Measurements from ENCODE around the gene ZNF853.

- PRO-cap, result no peak
Observed at GRCh38 chr7:5692922-5693953, 88.2 kb downstream of the RNF216 start.

DNA sequence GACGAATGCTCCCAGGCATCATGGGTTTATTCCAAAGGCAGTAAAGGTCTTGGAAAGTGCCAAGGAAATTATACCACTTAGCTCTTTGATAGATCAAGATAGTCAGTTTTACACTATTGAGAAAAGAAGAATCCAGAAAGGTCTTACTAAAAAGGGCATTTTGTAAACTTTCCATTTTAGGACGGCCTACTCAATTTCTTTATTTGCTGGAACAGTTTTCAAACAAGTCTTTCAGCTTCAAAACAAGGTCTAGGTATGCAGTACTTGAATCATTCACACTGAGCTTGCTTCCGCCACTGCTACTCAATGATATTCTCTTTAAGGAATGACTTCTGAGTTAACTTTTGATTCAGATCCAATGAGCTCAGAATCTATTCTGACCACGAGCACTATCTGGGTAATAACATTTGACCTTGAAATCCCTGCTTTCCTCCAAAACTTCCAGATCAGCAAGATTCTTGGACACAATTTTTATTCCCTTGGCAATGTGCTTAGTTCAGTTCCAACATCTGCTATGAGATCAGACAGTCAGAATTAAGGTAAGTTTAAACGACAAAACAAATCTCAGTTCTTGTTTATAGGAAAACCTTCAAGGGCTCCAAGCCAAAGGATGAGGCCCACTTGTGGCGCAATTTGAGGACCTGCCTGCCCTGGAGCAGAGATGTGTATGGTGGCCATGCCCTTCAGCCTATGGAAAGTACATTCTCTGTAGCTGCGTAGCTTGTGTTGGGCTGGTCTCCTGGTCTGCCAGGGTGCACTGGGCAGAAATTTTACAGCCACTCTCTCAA lies 87.2 kb downstream of the RNF216 start:
- PRO-cap, result no peak

DNA sequence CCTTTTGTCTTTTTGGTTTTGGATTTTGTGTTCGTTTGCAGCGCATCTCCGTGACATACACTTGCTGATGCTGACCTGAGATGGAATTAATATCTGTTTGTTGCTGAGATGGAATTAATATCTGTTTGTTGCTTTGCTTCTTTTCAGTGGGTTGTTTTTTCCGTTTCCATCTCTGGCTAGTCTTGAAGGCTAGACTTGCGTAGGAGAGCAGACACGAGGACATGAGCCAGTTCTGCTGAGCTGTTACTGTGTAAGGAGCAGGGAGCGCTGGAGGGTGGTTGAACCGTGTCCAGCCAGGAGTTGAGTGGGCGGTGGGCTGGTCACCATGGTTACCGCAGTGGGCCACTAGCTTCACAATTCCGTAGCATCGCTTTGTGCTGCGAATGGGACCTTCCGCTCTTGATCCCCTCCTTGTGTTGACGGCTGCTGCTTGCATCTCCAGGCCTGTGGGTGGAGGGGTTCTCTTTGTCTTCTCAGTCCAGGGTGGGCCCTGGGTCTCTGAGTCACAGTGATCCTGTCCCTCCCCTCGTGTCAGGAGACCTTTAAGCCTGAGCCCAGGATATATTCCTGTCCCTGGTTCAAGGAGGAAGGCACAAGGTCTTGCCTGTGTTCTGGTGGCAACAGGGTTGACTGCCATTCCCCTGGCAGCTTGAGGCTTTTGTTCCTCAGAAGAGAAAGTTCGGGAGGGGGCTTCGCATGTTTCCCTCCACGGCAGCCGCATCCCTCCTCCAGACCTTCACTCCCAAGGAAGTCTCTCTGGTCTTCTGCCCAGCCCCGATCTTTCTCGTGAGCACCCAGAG lies 49.4 kb upstream of the OCM start:
- PRO-cap, result no peak

DNA sequence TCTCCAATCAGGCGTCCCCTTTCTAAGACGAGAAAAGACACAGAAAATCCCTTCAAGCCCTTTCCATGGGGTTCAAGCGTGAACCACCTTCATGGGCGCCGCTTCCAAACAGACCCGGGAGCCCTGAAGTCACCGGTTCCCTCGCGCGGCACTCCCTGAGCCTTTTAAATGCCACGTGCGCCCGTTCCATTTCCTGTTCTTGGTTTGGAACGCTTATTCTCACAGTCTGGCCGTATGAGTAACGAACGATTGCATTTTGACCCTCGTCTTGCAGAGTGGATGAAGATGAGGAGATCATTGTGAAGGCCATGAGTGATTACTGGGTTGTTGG lies 25.0 kb downstream of the CCZ1 start:
- PRO-cap, result no peak

DNA sequence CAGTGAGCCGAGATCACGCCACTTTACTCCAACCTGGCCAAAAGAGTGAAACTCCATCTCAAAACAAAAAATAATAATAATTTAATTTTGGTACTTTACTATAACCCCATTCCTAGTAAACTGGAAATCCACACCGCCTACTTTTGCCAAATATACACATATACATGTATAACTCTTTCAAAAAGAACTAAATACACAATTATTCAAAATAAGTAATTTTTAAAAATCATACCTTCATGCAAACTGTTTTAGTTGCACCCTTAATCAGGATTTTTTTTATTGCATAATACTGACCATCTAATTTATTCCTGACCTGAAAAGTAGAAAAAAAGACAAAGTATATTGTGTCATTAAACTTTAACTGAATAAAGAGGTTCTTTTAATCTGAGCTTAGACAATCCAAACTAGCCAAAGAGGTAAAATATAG lies 13.1 kb downstream of the EIF2AK1 start:
- PRO-cap, result no peak

- PRO-cap, result no peak
Observed at GRCh38 chr7:6257674-6258057, 14.8 kb downstream of the CYTH3 start.

- PRO-cap, result no peak
Observed at GRCh38 chr7:6269045-6269541, 3.3 kb downstream of the CYTH3 start.

- PRO-cap, result no peak
Observed at GRCh38 chr7:6269542-6269790, 3.0 kb downstream of the CYTH3 start.

DNA sequence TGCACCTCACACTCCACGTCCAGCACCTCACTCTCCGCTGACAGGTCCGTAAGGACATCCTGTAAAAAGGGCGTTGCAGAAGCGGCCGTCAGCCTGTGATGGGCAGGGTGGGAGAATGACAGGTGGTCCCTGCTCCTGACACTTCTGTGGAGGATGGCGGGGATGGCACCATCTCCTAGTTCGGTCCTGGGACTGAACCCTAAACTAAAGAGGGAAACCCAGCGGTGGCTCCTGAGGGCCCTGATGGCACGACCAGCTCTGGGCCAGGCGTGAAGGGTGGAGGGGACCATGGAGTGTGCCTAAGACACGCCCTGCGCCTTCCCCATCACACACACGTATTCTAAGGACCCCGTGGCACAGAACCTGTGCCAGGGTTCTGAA lies 26.0 kb downstream of the DAGLB start:
- PRO-cap, result bidirectional peak, plus-strand start outside the sequence, minus-strand start at position 263 of the sequence

GRCh38 chr7:6469499-6469894 lies 14.5 kb downstream of the KDELR2 start:
- PRO-cap, result no peak

GRCh38 chr7:6604365-6605001 lies 10.9 kb upstream of the ZNF853 start:
- PRO-cap, result no peak

- PRO-cap, result no peak
Observed at GRCh38 chr7:6614921-6615820, at the start of gene ZNF853. Gene ZNF853 (plus strand): TSS chr7:6615610.

DNA sequence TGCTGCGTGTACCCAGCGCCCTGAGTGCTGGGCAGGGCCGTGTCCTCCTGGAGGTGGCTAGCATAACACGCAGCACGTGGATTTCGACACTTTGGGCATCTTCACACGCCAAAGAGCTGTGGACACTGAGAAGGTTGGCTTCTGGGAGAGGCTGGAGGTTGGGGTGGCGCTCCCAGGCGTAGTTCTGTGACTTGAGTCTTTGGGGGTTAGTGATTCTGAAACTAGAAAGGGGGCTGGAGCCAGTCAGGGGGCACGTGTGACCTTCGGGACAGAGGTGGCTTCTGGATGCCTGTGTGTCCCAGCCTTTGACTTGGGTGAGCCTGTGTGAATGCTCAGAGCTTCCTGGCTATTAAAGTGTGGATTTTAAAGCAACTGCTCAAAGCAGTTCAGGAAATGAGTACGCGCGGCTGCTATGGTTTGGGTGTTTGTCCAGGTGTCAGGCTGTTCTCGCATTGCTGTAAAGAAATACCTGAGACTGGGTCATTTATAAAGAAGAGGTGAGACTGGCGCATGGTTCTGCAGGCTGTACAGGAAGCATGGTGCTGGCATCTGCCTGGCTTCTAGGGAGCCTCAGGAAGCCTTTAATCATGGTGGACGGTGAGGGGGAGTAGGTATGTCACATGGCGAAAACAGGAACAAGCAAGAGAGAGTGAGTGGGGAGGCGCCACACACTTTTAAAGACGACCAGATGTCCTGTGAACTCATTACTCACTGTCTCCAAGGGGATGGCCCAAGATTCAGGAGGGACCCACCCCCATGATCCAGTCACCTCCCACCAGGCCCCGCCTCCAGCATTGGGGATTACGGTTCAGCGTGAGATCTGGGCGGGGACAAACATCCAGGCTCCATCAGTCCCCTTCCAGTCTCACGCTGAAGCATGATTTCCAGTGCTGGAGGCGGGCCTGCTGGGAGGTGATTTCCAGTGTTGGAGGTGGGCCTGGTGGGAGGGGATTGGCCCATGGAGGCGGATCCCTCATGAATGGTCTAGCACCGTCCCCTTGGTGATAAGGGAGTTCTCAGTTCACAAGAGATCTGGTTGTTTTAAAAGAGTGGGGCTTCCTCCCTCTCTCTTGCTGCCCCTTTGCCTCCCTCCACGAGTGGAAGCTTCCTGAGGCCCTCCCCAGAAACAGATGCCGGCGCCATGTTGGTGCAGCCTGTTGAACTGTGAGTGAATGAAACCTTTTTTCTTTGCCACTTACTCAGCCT lies 3.1 kb downstream of the ZNF316 start:
- PRO-cap, result no peak

DNA sequence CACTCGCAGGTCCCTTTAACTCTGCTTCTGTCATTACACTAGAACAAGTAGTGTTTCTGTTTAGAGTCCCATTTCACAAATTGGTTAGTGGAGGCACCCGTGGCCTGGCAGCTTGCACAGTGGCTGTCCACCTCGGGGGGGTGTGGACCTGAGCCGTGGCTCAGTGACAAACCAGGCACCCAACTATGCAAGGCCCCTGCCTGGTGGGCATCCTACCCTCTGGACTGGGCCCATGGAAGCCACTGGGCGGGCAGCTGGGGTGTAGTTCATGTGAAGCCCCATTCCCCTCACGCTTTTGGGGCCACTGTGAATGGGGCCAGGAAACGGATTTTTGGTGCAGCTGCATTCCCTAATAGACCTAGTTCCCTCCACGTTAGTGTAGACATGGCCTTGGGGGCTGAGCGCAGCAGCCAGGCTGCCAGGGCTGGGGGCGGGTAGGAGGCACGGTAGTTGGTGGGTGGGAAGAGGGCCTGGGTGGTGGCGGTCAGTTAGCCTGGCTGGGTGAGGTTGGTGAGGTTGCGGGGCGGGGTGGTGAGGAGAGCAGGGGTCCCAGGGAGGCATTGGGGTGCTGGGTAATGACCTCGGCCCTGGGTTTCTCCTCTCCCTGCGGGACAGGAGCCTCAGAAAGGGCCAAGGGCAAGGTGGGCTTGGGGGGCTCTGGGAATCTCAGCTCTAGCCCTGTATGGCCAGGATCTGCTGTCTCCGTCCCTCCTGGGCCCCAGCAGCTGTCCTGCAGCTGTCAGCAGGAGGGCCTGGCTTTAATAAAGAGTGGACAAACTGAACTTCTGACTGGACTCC lies 18.7 kb downstream of the ZNF316 start:
- PRO-cap, result no peak

- PRO-cap, result no peak
Observed at GRCh38 chr7:6691697-6692920, 14.6 kb downstream of the ZNF12 start.

GRCh38 chr7:6702802-6703502 lies 3.8 kb downstream of the ZNF12 start:
- PRO-cap, result no peak

- PRO-cap, result no peak
Observed at GRCh38 chr7:7156797-7157571, 25.4 kb upstream of the C1GALT1 start.

DNA sequence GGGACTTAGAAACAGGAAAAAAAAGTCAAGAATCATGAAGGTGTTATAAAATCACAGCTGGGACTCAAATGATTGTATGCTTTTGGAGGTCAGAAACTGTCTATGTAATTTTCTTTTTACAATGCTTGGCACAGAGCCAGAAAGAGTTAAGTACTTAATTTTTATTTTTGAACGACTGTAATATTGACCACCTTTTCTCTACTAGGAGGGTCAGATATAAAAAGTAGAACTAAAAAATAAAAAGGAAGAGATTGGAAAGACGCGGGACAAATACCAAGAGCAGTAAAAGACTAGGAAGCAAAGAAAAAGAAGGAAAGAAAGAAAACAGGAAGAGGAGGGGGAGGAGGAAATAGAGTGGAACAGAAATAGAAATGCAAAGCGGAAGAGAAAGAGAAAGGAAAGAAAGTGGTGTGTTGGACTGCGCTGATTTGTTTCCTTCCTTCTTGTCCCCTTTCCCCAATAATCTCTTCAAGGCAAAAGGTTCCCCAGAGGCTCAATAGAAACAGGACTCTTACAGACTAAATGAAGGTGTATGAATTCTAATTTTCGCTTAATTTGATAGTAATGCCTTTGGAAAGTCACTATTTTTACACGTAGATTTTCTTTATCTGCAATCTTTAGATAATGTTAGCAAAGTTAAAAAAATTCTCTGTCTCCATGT lies 23.1 kb upstream of the C1GALT1 start:
- PRO-cap, result no peak

GRCh38 chr7:7176946-7177426 lies 5.4 kb upstream of the C1GALT1 start:
- PRO-cap, result no peak

DNA sequence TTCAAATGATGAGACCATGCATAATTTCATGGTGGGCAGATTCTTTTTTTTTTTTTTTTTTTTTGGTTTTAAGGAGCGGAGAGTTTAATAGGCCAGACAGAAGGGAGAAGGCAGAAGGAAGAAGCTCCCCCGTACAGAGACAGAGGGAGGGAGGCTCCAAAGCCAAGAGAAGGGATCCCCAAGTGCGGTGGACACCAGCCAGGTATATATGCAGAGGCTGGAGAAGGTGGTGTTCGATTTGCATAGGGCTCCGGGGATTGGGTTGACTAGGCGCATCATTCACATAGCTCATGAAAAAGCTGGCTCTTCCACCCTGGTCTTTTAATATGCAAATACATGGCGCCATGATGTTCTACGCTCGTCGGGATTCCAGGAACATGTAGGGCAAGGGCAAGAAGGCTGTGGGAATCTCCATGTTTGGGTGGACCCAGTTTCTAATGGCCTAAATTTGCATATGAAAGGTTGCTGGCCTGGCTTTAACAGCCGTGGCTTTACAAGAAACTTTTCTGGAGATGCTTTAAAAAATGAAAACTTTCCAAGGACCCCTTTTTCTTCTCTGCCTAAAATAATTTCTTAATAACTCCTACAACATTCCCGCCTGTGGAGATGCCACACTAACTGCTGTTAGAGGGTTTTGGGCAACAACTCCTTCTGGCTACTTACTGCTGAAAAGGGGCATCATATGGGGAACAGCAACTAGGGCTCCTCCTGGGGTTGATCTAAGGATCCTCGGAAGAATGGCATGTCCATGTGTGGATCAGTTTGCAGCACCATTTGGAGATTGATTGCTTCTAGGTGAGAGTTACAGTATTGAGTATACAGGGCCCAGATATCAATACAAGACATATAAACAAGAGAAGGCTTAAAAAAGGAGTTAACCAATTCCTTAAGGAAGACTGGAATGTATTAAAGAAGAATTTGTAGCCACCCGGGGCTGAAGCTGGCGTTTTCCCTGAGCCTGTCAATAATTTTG lies 28.3 kb downstream of the C1GALT1 start:
- PRO-cap, result no peak

Data from sternocleidomastoid (tissue), 1 donor.